OCI-LY7 (cell line): ENCODE measurements around the genes TLCD1, TRAF4, SEZ6, MYO18A and CORO6.

GRCh38 chr17:28718933-28719214, 911 bp upstream of the RPL23A start:
- PRO-cap: no peak
- RAMPAGE, long total RNA: no peak

GRCh38 chr17:28725470-28726473, at the start of gene TLCD1:
Gene TLCD1 (minus strand): TSS chr17:28726233.
- PRO-cap: bidirectional peak, plus-strand start at chr17:28725930, minus-strand start at chr17:28725932; bidirectional peak, plus-strand start at chr17:28726345, minus-strand start at chr17:28726214
- RAMPAGE, long total RNA: no peak

DNA sequence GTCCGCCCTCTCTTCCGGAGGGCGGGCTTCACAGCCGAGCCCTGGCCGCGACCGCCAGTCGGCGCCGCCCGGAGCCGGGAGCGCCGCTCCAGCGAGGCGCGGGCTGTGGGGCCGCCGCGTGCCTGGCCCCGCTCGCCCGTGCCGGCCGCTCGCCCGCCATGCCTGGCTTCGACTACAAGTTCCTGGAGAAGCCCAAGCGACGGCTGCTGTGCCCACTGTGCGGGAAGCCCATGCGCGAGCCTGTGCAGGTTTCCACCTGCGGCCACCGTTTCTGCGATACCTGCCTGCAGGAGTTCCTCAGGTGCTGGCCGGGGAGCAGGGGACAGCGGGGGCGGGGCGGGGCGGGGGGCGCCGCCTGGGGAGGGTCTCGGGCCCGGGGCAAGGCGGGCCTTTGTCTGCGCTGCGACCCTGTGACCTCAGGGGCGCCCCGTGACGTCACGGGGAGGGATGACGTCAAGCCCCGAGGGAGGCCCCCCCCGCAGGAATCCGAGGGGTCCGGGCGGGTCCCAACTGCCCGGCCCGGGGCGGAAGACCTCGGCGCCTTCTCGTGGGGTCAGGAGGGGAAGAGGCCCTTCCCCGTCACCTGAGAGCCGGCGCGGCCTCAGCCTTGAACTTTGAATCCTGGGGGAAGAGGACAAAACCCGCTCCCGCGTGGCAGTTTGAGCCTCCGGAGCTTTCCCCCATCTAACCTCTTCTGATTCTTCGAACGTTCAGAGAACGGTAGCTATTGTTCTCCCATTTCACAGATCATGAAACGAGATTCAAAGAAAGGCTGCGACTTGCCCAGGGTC, at the start of gene TRAF4:
TRAF4 (plus strand) TSS at position 57 of the 791 bp plus-strand sequence.
- PRO-cap: bidirectional peak, plus-strand start at position 57 of the sequence, minus-strand start outside the sequence; unidirectional peak, minus-strand start at position 696 of the sequence
- RAMPAGE, long total RNA: no peak

- PRO-cap: bidirectional peak, plus-strand start at chr17:28855224, minus-strand start at chr17:28855264
- RAMPAGE, long total RNA: no peak
These were observed 415 bp downstream of the ERAL1 start for GRCh38 chr17:28855136-28855725.

DNA sequence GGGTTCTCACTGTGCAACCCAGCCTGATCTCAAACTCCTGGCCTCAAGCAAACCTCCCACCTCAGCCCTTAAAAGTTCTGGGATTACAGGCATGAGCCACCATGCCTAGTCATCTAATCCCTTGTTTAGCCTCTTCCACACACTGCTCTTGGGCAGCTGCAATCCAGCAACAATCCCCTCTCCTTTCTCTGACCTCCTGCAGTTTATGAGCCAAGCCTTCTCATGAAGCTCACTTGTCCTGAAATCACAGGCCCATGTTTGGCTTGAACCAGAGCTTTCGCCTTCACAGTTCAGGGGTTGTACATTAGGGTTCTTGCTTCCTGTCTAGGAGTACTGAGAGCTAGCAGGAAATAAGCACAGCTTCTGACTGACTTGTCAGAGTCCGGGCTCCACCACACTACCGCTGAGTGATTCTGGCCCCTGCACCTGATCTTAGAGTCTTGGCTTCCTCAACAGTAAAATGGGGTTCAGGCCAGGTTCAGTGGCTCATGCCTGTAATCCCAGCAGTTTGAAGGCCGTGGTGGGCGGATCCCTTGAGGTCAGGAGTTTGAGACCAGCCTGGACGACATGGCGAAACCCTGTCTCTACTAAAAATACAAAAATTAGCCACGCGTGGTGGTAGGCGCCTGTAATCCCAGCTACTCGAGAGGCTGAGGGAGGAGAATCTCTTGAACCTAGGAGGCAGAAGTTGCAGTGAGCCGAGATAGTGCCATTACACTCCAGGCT, 16.4 kb downstream of the ERAL1 start:
- PRO-cap: bidirectional peak, plus-strand start at position 362 of the sequence, minus-strand start at position 335 of the sequence
- RAMPAGE, long total RNA: no peak

DNA sequence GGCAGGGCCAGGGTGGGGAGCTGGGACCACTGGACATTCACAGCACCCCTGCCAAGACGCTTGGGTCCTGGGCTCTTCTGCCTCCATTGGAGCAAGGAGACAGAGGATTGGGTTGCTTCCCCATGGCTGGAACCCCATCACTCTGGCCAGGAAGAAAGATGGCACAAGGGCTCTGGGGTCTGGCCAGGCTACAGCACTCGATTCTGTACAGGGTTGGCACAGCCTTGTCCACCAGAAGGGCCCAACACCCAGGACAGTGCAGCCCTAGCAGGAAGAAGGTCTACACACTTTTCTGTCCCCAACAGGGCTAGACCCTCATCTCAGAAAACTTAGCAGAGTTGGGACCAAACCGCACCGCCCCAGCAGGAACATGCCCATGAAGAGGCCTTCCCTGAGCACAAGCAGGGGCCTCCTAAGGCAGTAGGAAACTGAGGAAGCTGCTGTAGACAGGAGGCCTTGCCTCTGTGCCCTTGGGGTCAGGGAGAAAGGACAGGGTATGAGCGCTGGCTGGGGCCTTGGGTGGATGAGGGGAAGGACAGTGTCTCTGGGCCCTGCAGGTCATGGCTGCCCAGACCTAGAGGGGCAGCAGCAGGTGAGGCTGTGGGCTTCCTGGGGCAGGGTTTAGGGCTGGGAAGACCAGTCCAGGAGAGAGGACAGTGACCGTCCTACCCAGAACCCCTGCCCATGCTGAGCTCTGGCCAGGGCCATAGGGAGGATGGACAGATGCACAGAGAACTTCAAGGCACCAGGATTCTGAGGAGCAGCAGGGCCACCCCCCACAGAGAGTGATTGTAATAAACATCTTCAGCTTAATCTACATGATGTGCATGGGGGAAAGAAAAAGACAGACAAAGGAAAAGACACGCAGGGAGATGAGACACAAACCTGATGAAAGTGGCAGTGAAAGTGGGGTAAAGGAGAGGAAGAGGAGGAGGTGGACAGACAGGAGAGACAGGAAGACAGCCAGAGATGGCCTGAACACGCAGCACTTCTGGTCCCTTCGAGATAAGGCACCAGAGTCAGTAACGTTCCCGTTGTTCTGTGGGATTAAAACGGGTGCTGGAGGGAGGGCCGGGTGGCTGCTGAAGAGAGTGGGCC, 17.7 kb downstream of the FLOT2 start:
- PRO-cap: no peak
- RAMPAGE, long total RNA: no peak

DNA sequence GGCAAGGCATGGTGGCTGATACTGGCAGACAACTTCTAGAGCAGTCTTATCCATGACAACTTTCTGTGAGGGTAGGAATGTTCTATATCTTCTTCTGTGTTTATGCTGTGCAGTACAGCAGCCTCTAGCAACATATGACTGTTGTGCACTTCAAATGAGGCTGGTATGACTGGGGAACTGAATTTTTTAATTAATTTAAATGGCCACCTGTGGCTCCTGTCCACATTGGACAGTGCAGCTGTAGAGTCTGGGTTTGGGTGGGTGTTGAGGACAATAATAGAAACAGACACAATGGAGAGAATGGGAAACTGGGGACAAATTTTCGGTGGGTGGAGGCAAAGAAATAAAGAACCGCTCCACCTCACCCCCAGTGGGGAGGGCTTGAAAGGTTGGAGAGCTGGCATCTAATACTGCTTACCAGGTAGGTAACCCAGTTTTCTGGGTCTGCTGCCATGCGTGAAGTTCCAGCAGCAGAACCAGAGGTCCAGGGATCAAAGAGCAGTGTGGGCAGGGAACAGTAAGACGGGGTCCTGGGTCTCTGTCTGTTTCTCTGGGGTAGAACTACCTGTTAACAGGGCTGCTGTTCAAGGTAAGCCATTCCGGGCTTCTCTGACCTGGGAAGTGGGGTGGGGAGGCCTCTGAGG, 5.9 kb downstream of the FLOT2 start:
- PRO-cap: no peak
- RAMPAGE, long total RNA: no peak

- PRO-cap: no peak
- RAMPAGE, long total RNA: no peak
These were observed 23.2 kb upstream of the DHRS13 start for GRCh38 chr17:28925892-28926649.

DNA sequence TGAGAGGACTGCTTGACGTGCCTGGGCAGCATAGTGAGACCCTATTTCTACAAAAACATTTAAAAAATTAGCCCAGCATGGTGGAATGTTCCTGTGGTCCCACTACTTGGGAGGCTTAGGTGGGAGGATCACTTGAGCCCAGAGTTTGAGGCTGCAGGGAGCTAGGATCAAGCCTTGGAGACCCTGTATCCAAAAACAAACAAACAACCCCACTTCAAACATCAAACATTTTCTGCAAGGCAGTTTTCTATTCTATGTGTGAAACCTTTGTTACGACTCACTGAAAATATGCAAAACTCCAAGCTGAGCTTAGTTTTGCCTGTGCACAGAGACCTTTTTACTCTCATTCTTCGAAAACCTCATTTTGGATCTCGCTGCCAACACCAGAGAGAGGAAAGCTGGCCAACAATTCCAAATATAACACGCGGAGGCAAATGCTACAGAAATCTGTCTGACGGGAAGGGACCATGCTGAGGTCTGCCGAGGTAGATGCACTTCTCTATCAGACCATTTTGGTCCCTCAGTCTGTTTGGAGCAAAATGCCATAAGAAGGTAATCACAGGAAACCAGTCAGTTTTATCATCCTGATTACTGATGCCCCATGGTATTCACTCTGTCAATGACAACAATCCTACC, 6.2 kb downstream of the PHF12 start:
- PRO-cap: no peak
- RAMPAGE, long total RNA: no peak

- PRO-cap: bidirectional peak, plus-strand start at chr17:28949981, minus-strand start at chr17:28949733
- RAMPAGE, long total RNA: no peak
These were observed 1.8 kb downstream of the PHF12 start for GRCh38 chr17:28949643-28949857.

GRCh38 chr17:29005274-29006224, at the start of gene SEZ6:
Gene SEZ6 (minus strand): TSS chr17:29006033.
- PRO-cap: no peak
- RAMPAGE, long total RNA: no peak

GRCh38 chr17:29079734-29080567, 37.0 kb downstream of the PIPOX start:
- PRO-cap: no peak
- RAMPAGE, long total RNA: no peak

- PRO-cap: bidirectional peak, plus-strand start at chr17:29180519, minus-strand start at chr17:29180386
- RAMPAGE, long total RNA: no peak
These were observed at the start of gene MYO18A for GRCh38 chr17:29179946-29180604. Gene MYO18A (minus strand): TSS chr17:29180398.

- PRO-cap: bidirectional peak, plus-strand start at chr17:29195670, minus-strand start at chr17:29195546
- RAMPAGE, long total RNA: no peak
These were observed 15.1 kb upstream of the MYO18A start for GRCh38 chr17:29195229-29195833.

DNA sequence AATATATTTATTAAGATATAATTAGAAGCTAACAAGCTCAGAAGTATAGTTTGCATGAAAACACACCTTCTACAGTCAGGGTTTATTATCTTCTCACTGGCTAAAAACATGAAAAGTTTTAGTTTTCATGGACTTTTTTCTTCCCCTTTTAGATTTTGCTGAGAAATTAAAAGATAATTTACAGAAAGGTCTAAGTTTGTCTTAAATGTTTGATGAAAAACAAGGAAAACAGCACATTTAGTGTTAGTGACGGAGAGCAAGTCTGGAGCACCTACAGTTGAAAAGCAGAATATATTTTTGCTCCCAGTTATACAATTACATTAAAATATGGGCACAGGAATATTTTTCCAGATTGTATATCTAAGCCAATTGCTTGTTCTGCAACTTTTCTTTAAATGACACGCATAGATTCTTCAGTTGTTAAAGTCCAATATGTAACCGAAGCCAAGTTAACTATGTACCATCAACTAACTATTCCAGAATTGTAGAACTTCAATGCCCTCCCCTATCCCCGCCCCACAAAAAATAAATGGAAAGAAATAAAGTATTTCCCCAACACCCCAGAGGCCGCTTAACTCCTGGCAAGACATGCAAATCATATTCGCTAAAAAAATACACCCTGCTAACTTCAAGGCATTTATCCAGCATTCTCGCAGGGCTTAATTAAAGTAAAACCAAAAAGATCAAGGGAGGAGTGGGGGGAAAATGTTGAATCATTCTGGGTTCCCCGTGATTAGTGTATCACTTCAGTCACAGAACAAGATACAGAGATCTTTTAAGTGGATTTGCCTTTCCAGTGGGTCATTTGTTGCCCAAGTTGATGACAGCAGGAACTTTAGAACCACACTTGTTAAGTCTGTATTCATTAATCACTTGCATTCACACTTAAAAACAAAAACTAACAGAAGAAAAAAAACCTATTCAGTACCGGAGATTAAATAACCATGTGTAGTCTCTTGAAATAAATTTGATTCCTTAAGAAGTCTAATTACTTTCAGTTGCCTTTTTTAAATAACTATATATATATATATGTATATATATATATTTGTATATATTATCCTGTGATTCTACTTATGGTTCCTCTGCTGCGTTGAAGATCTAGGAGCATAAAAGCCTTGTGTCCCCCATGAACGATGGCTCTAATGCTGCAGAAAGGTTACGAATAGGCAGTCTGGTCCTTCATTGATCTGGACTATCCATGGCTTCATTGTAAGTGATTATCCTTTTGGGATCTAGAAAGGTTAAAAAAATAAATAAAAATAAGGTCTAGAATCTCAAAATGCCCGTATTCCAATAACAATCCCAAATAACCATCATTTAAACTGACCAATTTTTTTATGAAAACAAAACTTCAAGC, 17.2 kb downstream of the CRYBA1 start:
- PRO-cap: no peak
- RAMPAGE, long total RNA: no peak

DNA sequence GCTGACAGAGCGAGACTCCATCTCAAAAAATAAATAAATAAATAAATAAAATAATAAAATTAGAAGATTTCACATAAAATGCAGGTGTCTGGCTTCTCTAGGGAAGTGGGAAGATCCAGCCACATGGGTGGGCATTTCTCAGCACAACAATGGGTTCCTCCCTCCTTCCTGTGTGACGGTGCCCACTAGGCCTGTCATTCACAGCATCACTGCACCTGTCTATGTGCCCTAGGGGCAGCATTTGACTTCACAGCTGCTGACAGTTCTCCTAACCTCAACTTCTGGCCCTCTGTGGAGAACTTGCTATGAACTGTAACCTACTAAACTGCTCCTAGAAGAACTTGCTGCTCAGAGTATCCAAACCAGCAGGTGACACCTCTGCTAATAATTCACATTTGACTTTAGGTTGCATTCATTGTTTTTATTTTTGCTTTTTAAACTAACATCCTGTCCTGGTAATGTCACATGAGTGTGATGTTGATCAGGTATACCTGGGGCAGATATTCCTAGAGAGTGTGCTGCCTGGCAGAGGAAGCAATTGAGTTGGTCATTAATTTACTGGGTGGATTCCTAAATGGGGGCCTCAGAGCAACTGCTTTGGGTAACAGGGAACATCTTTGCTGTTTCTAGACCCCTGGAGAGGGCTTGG, 2.9 kb downstream of the ABHD15 start:
- PRO-cap: no peak
- RAMPAGE, long total RNA: no peak

- PRO-cap: no peak
- RAMPAGE, long total RNA: no peak
These were observed 6.1 kb downstream of the TP53I13 start for GRCh38 chr17:29574438-29575182.

- PRO-cap: unidirectional peak, plus-strand start at chr17:29617347
- RAMPAGE, long total RNA: no peak
These were observed 5.7 kb downstream of the CORO6 start for GRCh38 chr17:29616743-29617630.

GRCh38 chr17:29621051-29622244, 1.3 kb downstream of the CORO6 start:
- PRO-cap: no peak
- RAMPAGE, long total RNA: no peak

DNA sequence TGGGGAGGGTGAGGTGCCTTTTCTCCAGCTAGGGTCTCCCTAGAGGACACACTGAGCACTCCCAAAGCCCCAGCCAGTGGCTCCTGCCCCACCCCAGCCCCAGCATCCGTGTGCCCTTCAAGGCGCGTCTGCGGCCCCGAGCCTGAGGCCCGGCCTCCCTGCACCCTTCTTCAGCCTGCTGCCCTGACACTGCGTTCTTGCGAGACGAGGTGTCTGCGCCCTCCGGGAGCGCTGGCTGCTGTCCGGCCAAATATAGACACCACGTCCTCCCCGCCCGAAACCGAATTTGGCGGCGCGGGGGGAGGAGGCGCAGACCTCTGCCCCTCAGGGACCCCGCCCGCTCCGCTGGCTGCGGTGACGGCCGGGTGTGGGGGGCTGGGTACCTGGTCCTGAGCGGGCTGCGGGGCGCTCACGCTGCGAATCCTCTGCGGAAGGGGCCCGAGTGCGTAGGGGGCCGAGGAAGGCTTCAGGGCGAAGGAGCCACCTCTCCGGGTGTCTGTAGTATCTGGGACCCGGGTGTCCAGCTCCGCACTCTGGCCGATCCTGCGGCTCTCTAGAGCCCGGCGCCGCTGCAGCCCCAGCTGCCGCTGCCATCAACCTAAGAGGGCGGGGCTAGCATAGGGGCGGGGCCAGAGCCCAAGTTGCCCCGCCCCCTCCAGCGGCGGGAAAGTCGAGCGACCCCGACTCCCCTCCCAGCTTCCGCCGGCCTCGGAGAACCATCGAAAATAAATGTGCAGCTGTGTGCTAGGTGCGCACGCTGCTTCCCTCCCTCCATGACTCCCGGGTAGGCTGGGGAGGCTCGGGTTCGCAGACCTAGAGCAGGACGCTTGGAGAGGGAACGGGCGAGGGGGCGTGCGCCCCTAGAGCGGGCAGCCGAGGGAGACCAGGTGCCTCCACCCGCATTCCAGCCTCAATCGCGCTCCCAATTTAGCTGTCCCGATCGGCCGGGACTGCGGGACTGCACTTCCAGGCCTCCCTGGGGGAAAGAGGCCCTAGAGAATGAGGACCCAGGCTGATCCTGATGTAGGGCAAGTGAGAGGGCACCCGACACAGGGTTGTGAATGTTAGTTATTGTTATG, at the start of gene CORO6:
CORO6 (minus strand) TSS at position 608 of the 1,079 bp plus-strand sequence.
- PRO-cap: bidirectional peak, plus-strand start at position 695 of the sequence, minus-strand start at position 555 of the sequence
- RAMPAGE, long total RNA: no peak